Left lobe of liver (tissue), 1 donor: ENCODE measurements around the gene GAL3ST2.

GRCh38 chr2:241664910-241665483 lies 21.6 kb downstream of the DTYMK start:
- PRO-cap, result no peak

- PRO-cap, result no peak
Observed at GRCh38 chr2:241776620-241776927, at the start of gene GAL3ST2. TSS of gene GAL3ST2 (plus strand) at chr2:241776822.

- PRO-cap, result no peak
Observed at GRCh38 chr2:241817279-241817908, 8.4 kb downstream of the NEU4 start.

- PRO-cap, result no peak
Observed at GRCh38 chr2:241867255-241867773, 2.2 kb upstream of the RTP5 start.

- PRO-cap, result no peak
Observed at GRCh38 chr2:241900866-241901324, 631 bp upstream of the FAM240C start.

GRCh38 chr2:241928593-241929002 lies 28.3 kb upstream of the FAM240C start:
- PRO-cap, result no peak

GRCh38 chr2:242085020-242085801 lies 184.9 kb upstream of the FAM240C start:
- PRO-cap, result no peak